Epidermal melanocyte (primary cell): ENCODE measurements around the genes ENSG00000226690 and AGR3.

GRCh38 chr7:7816079-7816447, 97.7 kb upstream of the RPA3 start:
- RRBS = no CpG with 5 or more reads among the region's 6 CpGs

GRCh38 chr7:8143432-8144440, 118.2 kb downstream of the ICA1 start:
- RRBS = no CpG with 5 or more reads among the region's 13 CpGs

DNA sequence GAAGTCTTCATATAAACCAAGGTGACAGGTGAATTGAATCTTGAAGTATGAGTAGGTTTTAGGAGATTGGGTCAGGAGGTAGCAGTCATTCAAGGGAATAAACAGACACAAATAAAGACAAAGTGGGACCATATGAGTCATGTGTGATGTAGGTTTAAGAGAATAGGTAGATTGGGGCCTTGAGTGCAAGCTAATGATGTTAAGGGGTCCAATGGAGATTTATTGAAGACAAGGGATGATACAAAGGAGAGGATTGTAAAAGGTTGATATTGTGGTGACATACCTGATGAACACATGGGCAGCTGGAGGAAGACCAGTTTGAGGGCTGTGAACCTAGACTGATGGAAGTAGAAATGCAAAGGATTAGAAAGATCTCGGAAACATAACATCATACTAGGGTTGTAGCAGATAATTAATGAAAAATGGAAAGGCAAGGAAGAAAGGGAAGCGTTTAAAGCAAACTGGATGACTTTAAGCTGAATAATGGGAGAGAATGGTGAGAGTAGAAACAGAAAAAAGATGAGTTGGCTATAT, 117.2 kb downstream of the PHF14 start:
- RRBS = no CpG with 5 or more reads among the region's 2 CpGs

GRCh38 chr7:11193831-11194278, 220.2 kb downstream of the PHF14 start:
- RRBS = no CpG with 5 or more reads among the region's 2 CpGs

DNA sequence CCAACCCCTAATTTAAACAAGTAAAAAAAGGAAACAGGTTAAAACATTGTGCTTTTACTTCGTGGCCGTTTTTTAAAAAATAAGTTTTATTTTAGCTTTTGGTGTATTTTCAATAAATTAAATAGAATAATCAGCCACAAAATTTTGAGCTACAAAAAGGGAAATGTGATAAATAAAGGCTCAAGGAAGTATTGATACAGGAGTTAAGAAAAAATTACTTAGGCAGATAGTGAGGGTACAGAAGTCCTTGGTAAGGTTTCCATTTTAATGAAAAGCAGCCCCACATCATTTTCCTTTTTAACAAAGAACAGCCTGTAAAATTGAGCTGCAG, 279.7 kb downstream of the THSD7A start:
- RRBS = no CpG with 5 or more reads among the region's 2 CpGs

GRCh38 chr7:11830438-11830978, 1.5 kb downstream of the THSD7A start:
- RRBS = no CpG with 5 or more reads among the region's 4 CpGs

- RRBS = no CpG with 5 or more reads among the region's 1 CpG
Observed at GRCh38 chr7:12504386-12504585, at the start of gene ENSG00000226690. Gene ENSG00000226690, plus strand, starts transcription at chr7:12504441.

GRCh38 chr7:12584870-12585443, 14.4 kb downstream of the SCIN start:
- RRBS = no CpG with 5 or more reads among the region's 7 CpGs

DNA sequence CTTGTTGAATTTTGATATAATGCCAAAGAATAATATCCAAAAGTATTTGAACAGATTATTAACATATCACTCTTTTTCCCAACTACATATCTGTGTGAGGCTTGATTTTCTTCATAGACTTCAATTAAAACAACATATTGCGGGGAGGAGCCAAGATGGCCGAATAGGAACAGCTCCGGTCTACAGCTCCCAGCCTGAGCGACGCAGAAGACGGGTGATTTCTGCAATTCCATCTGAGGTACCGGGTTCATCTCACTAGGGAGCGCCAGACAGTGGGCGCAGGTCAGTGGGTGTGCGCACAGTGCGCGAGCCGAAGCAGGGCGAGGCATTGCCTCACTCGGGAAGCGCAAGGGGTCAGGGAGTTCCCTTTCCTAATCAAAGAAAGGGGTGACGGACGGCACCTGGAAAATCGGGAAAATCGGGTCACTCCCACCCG, 323.7 kb upstream of the ETV1 start:
- RRBS = no CpG with 5 or more reads among the region's 21 CpGs

DNA sequence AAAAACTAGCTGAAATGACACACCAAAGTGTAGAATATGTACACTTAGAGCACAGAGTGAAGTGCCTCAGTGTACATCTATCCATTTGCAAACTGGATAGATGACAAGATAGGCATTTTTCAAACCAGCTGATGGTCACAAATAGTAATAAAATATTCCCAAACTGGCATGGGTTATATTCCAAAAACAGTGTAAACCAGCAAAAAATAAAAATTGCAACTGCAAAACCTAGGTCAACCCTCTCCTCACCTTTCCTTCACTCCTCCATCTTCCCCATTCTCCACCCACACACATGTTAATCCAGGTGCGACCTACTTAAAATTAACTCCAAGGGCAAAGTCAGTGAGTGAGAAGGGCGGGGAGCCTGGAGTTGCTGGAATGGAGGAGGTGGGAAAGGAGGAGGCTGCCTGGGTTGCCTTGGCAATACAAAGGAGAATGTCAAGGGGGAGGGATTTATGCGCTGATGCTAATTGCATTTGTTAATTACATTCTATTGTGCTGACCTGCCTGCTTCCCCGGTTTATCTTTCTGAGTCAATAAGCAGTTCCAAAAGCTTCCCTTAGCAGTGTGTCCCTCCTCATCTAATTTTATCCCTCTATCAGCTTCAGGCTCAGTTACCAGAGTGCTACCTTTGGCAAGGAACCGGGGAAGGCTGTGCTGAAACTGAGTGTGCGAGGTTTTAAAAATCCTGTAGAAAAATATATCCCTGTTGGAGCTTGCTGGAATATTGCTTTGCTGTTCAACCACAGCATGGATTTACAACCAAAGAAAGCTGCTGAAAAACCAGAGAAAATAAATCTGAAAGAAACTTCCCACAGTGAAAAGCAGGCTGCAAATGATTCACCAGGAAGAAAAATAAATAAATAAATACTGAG, 113.0 kb upstream of the DGKB start:
- RRBS = no CpG with 5 or more reads among the region's 6 CpGs

GRCh38 chr7:15688873-15689442, 2.5 kb upstream of the MEOX2 start:
- RRBS = no CpG with 5 or more reads among the region's 3 CpGs

GRCh38 chr7:15829555-15830180, 143.2 kb upstream of the MEOX2 start:
- RRBS = no CpG with 5 or more reads among the region's 3 CpGs

DNA sequence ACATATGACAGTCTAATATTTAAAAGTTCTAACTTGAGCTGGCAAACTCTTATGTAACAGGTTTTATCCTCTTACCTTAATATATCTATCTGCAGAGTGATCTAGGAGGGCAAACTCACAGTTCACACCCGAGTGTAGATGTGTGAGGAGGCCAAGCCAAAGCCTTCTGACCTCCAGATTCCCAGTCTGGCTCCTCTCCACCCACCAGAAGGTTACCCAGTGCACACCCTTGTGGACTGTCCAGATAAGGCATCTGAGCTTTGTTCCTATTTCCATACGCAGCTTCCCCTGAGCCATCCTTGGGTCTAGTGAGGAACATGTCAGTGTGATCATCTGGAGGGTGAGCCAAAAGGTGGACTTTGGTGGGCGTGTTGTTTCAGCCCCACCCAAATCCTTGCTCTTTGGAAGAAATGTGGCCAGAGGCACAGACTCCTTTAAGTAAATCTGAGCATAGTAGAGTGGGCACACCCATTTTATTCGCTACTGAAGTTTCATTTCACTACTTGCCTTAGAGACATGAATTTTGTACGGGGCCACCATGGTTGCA, 203.1 kb upstream of the MEOX2 start:
- RRBS = no CpG with 5 or more reads among the region's 5 CpGs

DNA sequence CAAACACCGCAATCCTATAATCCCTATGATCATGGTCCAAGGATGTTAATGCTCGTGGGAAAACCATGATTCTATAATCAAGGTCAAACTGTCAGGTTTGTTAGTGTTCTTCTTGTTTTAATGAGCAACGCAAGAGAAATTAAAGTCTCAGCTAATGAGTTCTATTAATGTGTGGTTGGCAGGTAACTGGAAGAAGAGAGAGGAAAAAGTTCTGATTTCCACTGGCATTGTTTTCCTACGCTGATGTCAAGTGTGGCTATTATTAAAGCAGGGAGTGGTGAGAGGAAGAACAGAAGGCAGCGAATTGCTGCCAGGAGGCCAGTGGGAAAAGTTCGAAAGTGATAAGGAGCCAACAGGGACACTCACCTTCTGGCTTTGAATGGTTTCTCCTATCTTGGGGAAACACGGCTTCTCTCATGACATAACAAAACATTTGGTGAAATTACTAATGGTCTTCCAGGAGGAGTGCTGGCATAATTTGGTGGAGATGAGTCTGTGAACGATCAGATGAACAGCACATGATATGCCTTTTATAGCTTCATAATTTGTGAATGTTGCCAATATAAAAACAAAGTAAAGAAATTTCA, 28.2 kb downstream of the LRRC72 start:
- RRBS = no CpG with 5 or more reads among the region's 8 CpGs

GRCh38 chr7:16646832-16647309, 890 bp downstream of the BZW2 start:
- RRBS = no CpG with 5 or more reads among the region's 6 CpGs

- RRBS = no CpG with 5 or more reads among the region's 2 CpGs
Observed at GRCh38 chr7:16833160-16833808, 28.5 kb upstream of the AGR2 start.

GRCh38 chr7:16881729-16882206, at the start of gene AGR3:
Gene AGR3, minus strand, starts transcription at chr7:16881983.
- RRBS = no CpG with 5 or more reads among the region's 2 CpGs

DNA sequence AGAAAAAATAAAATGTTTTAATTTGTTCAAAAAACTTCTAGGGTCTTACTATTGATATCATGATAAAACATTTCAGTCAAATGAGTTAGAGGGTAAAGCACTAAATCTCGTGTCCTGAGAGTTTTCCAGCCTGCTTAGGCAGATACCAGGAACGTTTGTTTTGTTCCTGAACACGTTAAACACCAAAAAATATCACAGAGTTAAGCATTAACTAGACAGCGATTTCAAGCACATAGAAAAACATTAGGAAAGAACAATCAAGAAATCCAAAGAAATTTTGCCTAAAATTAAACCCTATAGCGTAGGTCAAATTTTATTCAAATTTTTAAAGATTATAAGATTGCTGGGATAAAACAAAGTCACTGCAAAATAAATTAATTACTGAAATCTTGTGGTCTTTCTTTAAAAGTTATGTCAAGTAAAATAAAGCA, 204.7 kb upstream of the AGR3 start:
- RRBS = no CpG with 5 or more reads among the region's 5 CpGs

GRCh38 chr7:17299406-17299779, 941 bp downstream of the AHR start:
- RRBS = no CpG with 5 or more reads among the region's 11 CpGs